Kidney (tissue), 2 donors: ENCODE measurements around a stretch of chr21.

DNA sequence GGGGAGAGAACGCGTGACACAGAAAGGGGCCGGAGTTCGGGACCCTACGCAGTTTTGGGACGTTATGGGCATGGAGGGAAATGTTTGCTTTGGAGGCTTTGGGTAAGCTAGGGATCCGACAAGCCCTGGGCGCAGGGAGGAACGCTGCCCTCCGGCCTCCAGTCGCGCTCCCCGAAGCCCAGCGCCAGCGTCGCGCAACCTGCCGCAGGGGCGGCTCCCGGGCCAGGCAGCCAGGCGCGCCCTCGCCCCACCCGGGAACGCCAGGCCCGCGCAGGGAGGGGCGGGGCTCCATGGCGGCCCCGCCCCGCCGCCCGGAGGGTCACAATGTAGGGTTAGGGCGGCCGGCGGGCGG lies 268 bp upstream of the USP25 start:
- PRO-cap = bidirectional peak, plus-strand start outside the sequence, minus-strand start at position 173 of the sequence
- RRBS = under 1% methylated on average over 27 of the region's 37 CpGs

DNA sequence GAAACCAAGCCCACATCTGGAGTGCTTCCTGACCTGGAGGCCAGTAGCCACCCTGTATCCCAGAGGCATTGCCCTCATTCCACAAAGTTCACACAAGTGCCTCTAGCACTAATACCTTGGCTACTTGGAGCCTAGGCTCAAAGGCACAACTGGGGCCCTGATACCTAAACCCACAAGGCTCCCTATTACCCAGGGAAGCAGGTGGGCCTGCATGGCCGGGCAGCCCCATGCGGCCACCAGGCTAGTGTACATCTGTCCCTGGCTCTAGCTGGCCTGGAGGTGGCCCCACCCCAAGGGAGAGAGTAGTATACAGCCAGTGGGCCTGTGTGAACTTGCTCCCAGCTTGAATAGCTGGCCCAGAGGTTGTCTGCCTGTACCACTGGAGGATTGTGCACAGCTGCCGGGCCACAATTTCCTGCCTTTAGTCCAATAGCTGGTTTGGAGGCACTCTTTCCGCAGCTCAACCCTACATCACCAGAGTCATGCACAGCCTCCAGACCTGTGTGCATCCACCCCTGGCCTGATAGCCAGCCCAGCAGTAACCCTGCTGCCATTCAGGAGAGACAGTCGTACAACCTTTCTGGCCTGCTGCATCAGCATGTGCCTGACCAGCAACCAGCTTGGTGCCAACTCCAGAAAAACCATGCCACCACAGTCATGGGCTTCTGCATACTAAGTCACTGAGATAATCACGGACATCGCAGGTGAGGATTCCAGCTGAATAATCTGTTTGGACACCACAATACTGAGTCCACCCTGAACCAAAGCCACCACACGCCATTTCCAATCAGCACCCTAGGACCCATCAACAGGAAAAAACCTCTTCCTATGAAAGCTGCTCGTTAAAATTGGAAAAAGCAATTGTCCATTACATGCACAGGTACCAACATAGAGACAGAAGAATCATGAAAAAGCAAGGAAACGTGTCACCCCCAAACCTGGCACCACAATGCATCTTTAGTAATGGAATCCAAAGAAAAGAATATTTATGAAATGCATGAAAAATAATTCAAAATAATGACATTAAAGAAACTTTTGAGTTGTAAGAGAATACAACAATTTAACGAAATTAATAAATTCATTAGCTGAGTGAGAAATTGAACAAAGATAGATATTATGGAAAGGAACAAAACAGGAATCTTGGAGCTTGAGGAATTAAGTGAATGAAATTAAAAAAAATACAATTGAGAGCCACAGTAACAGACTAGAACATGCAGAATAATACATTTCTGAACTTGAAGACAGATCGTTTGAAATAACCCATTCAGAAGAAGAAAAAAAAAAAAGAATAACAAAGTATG lies 52.6 kb downstream of the USP25 start:
- PRO-cap = no peak
- RRBS = no CpG with 5 or more reads among the region's 12 CpGs

GRCh38 chr21:16308125-16308716 lies 578.4 kb downstream of the USP25 start:
- PRO-cap = no peak
- RRBS = no CpG with 5 or more reads among the region's 3 CpGs

DNA sequence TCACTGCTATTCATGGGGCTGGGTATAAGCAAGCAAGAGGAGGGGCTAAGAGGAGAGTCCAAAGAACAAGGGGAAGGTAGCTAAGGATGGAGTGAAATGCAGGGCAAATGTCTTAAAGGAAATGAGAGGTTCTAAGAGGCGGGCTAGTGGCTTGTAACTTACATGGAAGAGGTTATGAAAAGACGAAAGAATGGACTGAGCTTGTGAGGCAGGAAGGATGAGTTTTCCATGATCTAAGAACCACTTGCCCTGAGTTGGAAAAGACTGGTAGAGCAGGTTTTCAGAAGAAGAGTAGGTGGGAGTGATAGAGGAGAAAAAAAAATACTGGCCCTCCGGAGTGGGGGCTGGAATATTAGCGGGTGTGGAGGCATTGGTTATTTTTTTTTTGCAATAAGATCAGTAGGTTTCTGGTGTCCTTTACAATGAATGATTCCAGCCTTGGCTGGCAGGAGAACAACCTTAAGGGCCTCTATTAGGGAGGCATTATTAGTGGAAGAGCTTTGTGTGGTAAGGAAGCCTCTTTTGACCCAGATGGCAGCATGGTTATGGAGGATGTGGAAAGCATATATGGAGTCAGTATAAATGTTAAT lies 664.7 kb downstream of the USP25 start:
- PRO-cap = no peak
- RRBS = no CpG with 5 or more reads among the region's 4 CpGs

DNA sequence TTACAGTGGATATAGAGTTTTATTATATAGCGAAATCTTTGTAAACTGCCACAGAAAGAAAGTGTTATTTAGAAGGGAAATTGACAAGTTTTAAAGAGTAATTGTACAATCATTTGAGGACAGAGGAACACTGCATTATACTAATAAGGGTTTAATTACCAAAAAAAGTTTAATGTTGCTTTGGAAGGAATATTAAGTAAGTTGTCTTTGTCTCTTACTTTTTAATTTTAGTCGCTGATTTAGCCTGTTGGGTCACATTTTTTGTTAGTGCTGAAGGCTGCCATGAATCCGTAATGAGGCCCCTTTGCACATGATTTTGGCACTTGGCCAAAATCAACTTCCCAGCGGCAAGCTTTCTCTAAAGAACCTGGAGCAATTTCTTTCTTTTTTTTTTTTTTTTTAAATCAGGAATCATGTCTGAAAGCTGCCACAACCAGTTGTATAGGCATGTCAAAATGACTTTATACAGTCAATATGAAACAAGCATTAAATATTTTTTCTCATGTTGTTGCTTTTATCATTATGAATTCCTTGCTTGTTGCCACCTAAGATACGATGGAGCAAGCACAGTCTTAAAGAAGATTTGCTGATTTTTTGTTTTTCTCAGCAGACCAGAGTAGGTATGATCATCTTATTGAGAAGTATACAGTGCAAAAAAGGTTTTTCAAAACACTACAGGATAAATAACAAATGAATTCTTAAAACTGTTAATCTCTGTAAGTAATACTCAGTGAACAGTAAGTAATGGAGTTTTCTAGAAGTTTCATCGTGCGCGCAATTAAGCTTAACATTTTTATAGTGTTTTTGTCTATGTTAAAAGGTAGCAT lies 690.4 kb downstream of the USP25 start:
- PRO-cap = no peak
- RRBS = no CpG with 5 or more reads among the region's 8 CpGs

DNA sequence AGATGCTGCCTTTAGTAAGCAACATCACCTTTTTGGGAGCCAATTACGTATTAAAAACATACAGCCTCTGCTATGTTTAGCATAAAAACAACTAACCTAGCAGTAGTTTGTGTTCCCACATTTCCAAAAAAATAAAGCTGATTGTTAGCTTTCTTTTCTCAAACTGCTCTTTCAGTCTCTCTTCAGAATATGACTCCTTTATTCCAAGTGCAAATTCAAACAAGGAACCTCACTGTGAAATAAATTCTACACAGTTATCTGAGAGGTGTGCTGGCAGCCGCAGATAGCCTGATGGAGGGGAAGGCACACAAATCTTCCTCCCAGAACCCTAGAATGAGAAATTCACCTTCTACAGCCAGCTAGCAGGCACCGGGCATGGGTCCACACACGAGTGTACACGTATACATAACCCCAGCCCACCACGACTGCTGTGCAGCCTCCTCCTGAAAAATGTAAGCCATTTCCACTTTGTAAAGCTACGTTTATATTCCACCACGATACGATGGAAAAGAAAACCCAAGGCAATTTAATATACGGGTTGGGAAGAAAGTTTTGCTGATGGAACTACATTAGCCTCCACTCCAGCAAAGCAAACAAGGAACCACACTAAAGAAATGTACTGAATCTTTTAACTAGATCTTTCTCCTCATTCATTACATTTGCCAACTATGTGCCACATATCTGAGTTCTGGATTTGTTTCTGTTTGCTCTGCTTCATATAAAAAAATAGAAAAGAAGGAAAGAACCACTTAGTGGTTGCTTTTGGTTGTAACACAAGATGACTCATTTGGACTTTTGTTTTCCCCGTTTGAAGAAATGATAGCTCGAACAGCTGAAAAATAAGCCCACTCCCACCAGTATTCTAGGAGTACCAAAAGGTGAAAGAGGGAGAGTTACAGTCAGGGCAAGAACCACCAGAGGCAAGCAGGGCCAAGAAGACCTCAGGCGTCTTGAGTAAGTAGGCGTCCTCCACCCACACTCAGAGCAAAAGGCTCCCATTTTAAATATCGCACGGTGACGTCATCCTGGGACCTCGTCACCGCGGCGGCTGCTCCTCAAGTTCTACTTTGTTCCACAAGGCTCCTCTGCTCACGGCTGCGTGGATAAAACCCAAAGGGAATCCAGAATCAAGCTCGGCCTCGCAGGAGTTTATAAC lies 1.6 kb downstream of the BTG3 start:
- PRO-cap = bidirectional peak, plus-strand start at position 1,036 of the sequence, minus-strand start at position 986 of the sequence
- RRBS = no CpG with 5 or more reads among the region's 25 CpGs

DNA sequence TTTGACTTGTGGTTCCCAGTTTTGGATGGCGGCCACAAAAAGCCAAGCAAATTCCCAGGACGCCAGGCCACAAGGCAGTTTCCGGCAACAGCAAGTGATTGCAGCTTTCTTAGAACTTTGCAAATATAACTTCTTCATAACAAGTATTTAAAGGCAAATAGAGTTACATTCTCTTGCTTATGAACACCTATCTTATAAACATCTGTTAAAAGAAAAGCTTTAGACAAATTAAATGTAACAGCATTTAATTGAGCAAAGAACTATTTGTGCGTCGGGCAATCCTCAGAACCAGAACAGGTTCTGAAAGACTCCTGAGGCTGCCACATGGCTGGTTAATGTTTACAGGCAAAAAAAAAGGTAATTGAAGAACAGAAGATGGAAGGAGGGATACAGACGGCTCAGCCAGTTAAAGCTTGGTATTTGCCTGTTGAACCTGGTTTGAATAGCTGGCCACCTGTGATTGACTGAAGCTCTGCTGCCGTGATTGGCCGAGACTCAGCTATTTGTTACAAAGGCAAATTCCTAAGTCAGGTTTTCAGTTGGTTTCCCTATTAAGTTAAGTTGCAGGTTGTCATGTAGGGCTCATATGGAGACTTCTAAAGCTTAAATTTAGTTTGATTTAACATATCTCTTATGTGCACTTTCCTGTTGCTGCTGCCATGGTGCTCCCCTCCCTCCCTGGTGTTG lies 80.7 kb downstream of the C21orf91 start:
- PRO-cap = bidirectional peak, plus-strand start at position 530 of the sequence, minus-strand start at position 295 of the sequence
- RRBS = no CpG with 5 or more reads among the region's 8 CpGs

DNA sequence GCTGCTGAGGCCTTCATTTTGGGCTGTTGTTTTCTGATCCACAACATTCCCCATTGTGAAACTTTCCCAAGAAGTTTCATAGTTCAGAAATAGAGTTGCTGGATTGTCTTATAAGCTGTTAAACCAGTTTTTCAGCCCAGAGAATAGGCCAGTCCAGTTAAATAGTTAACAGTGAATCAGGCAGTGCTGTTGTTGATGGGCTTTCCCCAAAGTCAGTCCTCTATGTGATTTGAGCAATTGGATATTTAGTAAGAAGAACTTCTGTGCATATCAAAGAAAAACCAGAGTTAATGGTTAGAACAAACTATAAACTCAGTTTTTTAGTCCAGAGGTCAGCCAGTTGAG lies 76.9 kb downstream of the C21orf91 start:
- PRO-cap = no peak

DNA sequence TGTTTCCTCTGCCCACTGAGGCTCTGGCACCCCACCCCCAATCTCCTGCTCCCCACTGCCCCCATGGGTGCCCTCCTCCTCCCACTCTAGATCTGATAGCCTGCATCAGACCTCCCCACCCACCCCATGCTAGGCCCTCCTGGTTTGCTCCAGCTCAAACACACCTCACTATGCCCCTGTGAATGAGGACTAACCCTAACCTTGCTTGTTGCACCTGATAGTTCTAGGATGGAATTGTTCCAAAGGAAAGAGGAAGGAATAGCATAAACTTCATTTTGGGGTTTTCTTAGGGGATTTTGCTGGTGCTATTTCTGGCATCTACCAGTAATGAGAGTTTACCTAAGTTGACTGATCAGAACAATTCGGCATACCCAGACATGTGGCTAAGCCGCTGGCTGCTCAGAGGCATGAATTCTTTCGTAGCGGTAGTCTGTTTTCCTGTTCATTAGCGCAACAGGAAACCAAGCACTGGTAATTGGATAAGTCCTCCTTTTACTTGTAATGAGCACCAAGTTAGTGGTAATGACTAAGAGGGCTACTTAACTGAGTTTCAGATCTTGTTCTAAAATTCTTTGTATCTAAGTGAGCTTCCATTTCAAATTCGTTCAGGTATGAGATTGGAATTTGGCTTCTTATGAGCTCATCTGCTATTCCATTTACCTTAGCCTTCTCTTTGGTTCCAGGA lies 38.7 kb downstream of the C21orf91 start:
- PRO-cap = no peak
- RRBS = no CpG with 5 or more reads among the region's 6 CpGs

DNA sequence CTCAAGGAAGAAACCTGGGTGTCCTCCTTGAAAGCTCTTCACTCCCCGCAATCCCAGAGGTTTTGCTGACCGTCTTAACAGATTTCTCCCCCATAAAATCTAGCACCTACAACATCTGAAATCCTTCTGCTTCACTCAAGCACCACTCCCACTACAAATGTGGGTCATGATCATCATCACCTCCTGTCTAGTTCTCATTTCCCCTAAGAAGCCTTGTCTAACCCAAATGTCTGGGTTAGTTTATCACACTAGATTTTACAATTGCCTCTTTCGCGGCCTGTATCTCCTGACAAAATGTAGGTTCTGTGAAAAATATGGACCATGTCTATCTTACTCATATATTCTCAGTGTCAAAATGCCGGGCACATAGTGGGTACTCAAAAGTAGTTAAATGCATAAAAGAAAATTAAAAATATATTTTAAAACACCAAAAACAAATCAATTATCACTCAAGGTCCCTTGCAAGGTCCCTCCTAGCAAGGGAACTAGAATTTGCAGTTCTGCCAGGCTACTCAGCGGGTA lies 19.7 kb downstream of the C21orf91 start:
- PRO-cap = no peak
- RRBS = no CpG with 5 or more reads among the region's 6 CpGs

DNA sequence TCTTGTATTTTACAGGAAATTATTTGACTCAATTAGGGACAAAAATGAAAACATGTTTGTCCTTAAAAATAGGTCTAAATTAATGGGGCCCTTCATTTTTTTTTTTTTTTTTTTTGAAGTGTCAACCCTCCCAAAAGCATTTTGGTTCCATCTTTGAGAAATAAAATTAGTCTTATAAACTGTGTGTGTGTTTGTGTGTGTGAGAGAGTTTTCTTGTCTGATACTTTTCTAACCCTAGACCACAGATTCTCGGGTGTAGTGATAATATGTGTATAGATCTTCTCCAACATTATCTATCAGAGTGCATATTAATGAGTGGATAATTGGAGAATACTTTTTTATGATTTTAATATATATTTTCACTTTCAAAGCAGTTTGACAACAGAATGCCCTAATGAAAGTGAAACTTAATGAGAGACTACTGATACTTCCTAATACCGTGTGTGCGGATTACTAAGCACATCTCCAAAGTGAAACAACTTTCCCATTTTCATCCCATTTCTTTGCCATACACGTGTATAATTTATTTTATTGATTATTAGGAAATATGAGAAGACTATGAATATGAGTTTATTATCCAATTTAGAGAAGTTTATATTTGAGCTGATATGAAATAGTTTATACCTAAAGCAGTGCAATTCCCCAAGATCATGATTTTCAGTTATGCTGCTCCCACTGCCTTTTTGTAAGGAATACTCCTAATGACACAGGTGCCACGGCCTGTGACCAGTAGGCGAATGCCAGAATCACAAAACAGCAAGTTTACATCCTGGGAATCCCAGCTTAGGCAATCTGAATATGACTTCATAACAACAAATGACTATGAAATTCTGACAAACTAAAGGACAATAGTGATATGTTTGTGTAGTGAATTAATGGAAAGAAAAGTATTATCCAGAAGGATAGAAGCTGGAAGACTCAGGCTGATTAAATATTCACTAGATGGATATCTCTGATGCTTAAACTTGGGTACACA lies 202.7 kb downstream of the NCAM2 start:
- PRO-cap = no peak
- RRBS = no CpG with 5 or more reads among the region's 6 CpGs

- PRO-cap = no peak
- RRBS = no CpG with 5 or more reads among the region's 7 CpGs
Measured at GRCh38 chr21:24428508-24429098, 1178.7 kb downstream of the MRPL39 start.

GRCh38 chr21:25373291-25373667 lies 234.0 kb downstream of the MRPL39 start:
- PRO-cap = no peak

GRCh38 chr21:25563244-25564086 lies 43.8 kb downstream of the MRPL39 start:
- PRO-cap = no peak
- RRBS = no CpG with 5 or more reads among the region's 7 CpGs

GRCh38 chr21:25606518-25606983 lies 730 bp downstream of the MRPL39 start:
- PRO-cap = no peak
- RRBS = no CpG with 5 or more reads among the region's 12 CpGs

DNA sequence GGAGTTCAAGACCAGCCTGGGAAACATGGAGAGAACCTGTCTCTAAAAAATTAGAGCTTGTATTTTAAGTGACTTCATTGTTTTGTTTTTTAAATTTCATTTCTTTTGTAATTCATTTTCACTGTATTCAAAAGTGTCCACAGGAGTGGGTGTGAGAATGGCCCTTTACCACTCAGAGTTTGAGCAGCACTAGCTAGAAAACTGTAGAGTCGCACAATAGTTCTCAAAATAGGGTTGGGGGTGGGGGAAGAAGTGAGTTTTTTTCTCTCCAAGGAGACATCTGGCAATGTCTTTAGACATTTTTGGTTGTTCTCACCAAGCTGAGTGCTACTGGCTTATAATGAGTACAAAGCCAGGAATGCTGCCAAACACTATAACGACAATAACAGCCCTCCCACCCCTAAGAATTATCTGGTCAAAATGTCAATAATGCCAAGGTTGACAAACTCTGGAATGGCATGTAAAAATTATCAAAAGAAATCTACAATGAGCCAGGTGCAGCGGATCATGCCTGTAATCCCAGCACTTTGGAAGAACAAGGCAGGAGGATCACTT lies 2.8 kb downstream of the ATP5PF start:
- PRO-cap = no peak
- RRBS = no CpG with 5 or more reads among the region's 3 CpGs

DNA sequence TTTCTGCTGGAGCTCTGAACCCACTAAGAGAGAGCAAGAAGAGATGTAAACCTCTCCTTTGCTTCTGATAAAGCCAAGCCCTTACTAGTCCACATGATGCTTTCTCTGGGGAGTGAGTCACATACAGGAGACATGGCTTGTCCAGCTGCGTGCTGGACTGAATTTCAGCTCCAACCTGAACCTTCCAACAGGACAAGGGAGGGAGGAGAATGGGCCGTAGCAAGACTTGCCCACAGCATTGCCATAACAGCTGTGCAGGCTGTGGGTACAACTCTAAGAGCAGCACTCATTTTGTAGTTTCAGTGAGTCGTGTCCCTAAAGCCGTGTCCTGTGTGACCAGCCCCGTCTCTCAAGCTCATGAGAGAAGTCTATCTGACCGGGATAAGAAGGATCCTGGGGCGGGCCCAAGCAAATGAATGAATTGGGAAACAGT lies 195.1 kb downstream of the GABPA start:
- PRO-cap = no peak
- RRBS = 90% methylated on average over 2 of the region's 7 CpGs

DNA sequence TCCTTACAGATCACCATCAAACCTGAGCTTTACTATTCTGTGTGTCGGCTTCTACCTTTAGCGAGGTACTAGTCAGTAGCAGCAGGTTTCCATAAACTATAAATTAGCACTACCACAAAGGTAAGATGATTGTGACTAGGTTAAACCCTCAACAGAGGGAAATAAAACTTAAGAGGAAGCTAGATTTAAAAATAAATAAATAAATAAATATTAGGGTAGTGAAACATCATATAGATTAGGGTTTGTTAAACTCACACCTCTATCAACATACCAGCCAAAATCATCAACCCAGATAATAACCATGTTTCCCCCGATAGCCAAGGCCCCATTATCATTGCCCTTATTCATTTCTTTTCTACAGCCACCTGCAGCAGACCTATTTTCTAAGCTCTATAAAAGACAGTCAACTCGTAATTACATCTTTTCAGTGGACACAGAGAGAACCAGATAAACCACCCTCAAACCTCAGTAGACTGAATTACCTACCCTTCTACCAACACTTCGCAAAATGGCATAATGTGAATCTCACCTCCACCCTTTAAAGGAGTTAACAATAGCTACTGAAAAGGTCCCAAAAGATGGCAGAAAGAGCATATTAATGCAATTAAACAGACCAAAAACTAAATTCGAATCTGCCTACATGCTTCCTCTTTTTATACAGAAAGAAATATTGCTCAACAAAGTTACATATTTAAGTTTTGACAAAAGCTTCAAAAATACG lies 2.5 kb downstream of the APP start:
- PRO-cap = no peak
- RRBS = no CpG with 5 or more reads among the region's 7 CpGs

DNA sequence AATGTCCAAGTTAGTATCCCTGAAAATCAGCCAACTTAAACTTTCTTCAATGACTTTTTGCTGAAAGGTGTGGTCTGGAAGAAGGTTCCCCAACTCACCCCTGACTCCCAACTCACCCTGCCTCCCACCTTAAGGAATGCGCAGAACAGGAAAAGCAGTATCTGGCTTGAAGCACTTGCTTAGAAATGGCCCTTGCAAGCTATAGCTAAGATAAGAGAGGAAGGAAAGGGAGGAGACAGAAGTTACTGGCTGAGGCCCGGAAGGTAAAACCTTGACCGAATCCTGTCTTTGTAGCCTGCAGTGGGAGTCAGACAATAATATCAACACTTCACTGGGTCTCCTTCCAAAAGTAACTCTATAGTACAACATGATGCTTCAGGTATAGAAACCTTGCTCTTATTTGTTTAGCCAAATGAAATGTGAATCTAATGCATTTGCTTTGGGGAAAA lies 2.9 kb downstream of the CYYR1 start:
- PRO-cap = no peak
- RRBS = no CpG with 5 or more reads among the region's 3 CpGs

DNA sequence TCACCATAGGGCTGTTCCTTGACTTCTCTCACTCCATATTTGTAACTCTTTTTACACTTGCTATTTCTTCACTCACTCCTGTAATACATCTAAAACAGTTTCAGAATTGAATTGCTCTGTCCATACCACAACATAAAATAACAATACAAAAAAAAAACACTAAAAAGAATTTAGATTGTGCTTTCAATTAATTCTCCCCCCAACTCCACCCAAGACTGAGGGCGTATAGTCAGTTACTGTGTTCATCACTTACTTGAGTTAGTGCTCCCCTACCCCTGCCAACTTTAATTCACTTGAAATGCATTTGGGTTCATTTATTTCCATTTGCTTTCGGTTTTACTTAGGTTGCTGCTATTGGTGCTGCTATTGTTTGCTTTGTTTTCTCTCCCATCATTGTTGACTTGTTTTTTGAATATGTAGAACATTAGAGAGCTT lies 10.6 kb upstream of the CYYR1 start:
- PRO-cap = no peak
- RRBS = no CpG with 5 or more reads among the region's 2 CpGs